T-cell (primary cell): Measurements from ENCODE around the genes ZNF454, MGAT4B and SQSTM1.

DNA sequence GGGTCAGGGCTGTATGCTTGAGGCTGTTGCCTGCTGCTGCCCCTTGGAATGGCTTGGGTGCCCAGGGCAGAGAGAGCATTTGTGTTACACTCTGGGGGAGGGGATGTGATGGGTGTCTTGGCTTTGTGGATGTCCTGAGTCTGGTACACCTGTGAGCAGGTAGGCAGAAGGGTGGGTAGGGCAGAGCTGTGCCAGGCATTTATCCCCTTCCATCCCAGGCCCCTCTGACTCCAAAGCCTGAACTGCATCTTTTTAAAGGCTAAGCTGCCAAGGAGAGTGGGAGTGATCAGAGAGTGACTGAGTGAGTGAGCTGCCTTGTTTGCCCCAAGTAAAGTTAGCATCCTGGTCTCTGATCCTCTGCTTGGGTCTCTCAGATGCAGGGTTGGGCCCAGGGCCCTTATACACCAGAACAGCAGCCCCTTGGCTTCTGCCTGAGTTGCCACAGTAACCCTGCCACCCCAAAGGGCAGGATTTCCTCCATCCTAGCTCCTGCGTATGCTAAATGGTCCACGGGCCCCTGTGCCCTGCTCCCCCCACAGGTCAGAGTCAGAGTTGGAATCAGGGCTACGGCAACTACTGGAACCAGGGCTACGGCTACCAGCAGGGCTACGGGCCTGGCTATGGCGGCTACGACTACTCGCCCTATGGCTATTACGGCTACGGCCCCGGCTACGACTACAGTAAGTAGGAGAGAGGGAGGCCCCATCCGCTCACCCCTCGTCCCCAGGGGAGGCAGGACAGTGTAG, 5.4 kb downstream of the HNRNPAB start:
- PRO-cap, 7 experiments: no peak in any of the 7 experiments

DNA sequence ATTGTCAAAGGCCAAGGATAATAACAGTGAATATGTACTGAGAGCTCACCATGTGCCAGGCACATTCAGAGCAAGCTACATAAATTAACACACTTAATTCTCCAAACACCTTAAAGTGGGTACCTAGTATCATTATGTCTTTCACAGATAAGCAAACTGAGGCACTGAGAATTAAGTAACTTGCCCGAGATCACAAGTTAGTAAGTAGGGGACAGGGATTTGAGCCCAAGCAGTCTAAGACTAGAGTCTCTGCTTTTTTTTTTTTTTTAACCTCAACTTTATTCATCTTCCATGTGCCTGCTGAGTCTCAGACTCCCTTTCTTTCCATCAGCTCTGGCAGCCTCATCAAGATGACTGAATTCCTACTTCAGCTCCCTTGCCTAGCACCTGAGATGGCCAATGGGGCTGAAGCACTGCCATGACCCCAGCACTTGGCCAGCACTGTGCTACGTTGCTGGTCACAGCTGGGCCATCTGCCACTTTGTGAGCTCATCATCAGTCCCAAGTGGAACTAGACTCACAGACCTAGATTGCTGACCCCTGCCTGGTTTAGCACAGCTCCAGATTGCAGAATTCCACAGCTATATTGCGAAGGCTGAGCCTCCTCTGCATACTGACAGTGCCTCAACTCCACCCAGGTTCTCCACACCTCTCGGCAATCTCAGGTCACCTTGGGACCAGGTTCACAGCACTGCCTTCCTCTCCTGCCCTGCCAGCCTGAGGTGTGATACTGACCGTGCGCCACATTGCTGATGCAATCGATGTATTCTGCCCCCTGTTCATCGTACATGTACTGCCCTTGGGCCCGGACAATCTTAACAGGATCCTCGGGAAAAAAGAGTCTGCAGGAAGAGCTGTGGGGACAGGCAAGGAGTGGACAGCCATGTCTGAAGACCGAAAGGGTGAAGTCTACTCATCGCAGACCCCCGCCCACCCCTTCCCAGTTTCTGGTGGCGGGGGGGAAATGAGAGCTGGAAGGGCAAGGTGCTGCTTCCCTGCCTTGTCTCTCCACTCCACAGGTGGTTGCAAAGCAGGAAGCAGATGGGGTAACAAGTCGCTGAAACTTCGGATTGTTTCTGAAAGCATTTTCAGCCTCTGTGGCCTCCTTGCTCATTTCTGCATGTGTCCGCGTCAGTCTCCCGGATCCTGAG, 1.6 kb downstream of the PHYKPL start:
- PRO-cap, 7 experiments: no peak in any of the 7 experiments

- PRO-cap, 7 experiments: no peak in any of the 7 experiments
These were observed 6.7 kb upstream of the PHYKPL start for GRCh38 chr5:178239360-178239715.

- PRO-cap, 7 experiments: no peak in any of the 7 experiments
These were observed 8.1 kb upstream of the PHYKPL start for GRCh38 chr5:178240706-178241130.

DNA sequence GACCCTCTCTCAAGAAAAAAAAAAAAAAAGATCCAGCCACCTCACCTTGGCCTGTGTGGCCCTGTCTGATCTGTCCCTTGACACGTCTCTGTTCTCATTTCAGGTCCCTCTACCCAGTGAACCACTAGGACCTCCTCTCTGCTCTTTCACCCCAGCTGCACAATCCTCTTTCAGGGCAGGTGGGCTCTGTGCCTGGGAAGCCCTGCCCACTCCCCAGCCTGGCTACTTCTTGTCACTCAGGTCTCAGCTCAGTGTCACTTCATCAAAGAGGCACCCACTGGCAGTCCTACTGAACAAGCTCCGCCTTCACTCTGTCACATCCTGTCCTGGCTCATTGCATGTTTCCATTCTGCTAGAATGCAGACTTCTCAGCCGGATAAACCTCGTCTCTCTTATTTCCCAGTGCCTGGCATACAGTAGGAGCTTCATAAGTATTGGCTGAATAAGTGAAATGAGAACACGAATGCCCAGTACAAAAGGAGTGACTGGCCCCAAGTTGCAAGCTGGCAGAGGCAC, 98.1 kb upstream of the PHYKPL start:
- PRO-cap, 7 experiments: no peak in any of the 7 experiments

DNA sequence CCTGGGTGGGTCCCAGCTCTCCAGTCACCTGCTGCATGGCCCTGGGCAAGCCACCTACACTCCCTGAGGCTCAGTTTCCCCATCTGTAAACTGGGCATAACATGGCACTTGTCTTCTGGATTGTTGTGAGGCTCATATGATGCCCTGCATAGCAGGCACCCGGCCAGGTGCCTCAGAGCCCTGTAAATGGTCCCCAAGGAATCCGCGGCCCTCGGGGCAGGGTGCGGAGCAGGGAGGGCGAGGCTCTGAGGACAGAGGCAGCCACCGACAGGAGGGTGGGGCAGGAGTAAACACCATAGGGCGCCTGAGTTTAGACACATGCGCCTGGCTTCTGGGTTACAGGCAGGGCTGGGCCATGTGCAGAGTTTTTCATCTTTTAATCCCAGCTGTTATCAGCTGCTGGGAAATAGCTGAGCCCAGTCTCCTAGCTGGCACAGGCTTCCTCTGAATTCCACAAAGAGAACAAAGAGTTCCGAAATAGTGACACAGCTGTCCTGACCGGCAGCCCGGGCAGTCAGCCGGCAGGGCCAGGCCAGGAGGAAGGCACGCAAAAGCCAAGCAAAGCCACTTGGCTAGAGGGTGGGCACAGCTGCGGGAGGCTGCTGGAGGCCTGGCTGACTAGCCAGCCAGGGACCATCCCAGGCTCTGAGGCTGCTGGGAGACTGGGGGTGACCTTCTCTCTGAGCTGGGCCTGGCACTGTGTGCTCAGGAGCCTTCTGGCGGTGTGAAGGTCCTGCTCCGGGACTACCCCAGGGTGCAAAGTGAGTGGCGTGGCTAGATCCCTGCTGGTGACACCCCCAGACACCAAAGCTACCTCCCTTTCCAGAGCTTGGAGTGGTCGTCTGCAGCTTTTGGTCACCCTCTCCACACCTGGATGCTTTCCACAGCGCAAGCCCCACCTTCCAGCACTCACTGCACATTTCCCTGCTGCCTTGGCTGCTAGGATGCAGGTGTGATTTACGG, 99.0 kb upstream of the PHYKPL start:
- PRO-cap, 7 experiments: no peak in any of the 7 experiments

DNA sequence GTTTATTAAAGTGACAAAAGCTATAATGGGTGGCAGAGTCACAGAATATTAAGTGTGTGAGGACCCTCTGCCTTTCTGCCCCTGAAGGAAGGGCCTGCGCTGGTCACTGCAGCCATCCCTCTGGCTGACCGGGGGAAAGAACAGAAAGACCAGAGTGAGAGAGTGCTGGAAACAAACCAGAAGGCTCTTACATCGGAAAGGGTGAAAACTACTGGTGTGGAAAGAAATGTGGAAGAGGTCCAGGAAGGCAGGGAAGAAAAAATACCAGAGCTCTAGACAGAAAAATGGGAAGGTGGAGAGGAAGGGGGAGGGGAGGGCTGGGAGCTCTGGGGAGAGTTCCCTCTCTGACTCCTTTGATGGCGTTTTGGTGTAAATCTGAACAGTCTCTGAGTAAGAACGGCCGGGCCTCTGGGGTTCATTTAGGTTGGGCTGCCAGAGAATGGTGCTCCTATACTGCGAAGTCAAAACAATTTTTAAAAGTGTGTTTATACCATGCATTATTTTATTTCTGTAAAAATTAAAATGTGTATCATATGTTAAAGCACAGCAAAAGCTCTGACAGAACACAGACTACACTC, 47.7 kb downstream of the COL23A1 start:
- PRO-cap, 7 experiments: no peak in any of the 7 experiments

- PRO-cap, 7 experiments: no peak in any of the 7 experiments
These were observed 40.9 kb upstream of the CLK4 start for GRCh38 chr5:178667805-178668146.

DNA sequence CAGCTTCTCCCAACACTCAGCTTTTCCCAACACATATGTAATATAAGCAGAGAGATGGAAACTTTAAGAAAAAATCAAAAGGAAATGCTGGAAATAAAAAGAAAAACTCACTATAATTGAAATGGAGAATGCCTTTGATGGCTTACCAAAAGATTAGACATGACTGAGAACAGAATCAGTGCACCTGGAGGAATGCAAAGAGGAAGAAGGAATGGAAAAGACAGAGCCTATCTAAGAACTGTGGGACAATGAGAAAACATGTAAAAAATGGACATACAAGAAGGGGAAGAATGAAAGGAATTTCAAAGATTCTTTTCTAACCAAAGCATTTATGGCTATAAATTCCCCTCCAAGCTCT, 47.4 kb upstream of the CLK4 start:
- PRO-cap, 7 experiments: no peak in any of the 7 experiments

DNA sequence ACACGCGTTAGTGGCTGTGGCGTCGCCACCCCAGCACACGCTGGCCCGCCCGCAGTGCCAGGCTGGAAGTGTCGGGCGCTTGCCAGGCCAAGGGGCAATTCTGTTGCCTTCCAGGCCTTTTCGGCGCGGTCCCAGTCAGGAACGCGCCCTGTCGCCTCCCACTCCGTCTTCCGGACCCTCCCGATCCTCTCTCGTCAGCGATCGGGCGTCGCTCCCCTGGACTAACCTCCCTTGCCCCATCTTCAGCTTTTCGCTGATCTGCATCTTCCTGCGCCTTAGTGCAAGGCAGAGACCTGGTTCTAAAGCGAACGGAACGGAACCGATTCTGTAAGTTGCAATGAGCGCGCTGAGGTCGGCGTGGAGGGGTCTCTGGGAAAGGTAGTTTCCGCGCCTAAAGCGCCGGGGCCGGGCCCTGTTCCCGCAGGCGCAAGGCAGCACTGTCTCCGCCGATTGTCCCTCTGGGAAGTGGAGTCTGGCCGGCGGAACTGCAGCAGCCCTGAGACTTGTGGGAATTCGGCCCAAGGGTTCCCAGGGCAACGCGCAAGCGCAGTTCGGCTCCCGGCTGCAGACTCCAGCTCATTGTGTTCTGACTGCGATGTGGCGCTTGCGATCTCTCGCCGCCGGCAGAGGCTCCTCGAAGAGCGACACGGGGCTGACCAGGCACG, at the start of gene ZNF454:
ZNF454 (plus strand) TSS at position 554 of the 665 bp plus-strand sequence.
- PRO-cap, 7 experiments: no peak in any of the 7 experiments

DNA sequence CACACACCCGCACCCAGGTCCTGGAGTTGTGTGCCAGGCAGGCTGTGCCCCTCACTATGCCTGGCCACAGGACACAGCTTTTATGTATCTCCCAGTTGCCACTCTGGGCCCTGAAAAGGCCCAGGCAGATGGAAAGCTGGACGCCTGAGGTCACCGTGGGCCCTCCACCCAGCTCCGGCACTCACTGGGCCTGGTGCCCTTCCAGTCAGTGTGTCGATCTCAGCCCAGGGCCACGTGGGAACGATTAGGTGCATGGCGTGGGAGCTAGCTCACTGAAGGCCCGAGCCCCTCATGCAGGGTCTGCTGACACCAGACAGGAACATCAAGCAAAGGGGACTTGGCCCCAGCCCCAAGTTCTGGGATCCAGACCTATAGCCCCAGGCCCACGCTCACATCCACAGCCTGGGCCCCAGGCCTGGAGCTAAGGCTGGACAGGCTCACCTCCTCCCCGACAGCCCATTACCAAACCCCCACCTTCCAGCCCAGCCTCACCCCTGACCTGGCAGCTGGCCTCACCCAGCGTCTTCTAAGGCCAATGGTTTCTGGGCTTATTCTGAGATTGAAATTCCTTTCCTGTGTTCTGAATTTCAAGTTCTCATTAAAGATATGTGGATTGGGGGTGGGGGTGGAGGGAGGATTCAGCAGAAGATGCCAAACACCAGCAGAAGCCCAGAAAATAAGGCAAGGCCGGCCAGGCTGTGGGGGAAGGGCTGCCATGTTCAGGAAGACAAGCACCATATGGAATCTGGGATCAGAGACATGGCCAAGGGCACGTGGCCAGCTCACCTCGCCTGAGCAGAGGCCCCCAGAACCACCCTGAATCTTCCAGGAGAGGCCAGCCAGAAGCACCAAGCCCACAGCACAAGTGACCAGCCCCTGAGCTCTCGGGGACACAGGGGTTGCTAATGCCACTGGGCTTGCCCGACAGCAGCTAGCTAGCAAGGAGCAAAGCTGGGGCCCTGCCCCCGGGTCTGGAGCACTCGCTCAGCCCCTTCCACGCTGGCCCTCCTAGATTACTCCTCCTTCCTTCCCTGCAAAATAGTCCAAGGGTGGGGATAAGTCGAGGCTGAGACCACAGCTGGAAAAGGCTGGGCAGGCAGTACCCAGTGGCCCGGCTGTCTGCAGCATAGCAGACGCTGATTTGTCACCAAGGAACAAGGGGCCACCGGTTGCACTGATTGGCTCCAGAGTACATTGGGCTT, 74.3 kb downstream of the ADAMTS2 start:
- PRO-cap, 7 experiments: no peak in any of the 7 experiments

GRCh38 chr5:179288292-179288429, 57.1 kb downstream of the ADAMTS2 start:
- PRO-cap, 7 experiments: no peak in any of the 7 experiments

GRCh38 chr5:179634027-179634671, 10.7 kb upstream of the HNRNPH1 start:
- PRO-cap, 7 experiments: no peak in any of the 7 experiments

DNA sequence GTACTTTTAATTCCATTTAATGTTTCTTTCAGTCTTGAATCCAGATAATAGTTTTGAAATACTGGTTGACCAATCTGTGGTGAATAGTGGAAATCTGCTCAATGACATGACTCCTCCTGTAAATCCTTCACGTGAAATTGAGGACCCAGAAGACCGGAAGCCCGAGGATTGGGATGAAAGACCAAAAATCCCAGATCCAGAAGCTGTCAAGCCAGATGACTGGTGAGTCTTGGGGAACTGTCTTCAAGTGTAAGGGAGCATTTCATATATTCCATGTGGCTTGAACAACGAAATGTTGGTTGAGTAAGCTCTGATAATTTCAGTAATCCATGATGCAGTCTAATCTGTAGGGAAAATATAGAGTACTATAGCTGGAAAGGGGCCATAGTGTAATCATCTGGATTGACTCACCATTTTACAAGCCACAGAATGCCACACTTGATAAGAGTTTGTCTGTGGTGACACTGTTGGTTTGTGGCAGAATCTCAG, 16.5 kb upstream of the MAML1 start:
- PRO-cap, 7 experiments: no peak in any of the 7 experiments

- PRO-cap, 7 experiments: no peak in any of the 7 experiments
These were observed 26.3 kb downstream of the MAML1 start for GRCh38 chr5:179758893-179759296.

DNA sequence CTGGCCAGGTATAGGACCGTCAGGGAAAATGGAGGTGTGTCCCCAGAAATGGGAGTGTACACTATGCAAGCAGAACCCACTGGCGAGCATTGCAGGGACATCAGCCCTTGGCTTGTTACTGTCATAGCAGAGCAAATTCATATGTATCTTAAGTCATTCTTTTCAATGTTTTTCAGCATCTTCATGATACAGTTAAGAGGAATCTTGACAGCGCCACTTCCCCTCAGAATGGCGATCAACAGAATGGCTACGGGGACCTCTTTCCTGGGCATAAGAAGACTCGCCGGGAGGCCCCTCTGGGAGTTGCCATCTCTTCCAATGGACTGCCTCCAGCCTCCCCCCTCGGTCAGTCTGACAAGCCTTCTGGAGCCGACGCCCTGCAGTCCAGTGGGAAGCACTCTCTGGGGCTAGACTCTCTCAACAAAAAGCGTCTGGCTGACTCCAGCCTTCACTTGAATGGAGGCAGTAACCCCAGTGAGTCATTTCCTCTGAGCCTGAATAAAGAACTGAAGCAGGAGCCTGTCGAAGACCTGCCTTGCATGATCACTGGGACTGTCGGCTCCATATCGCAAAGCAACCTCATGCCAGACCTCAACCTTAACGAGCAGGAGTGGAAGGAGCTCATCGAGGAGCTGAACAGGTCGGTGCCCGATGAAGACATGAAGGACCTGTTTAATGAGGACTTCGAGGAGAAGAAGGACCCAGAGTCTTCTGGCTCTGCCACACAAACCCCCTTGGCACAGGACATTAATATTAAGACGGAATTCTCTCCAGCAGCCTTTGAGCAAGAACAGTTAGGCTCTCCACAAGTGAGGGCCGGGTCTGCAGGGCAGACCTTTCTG, 28.4 kb upstream of the LTC4S start:
- PRO-cap, 7 experiments: peak in 1 of 7 experiments; most common plus-strand start position 603 of the sequence (in 1)

- PRO-cap, 7 experiments: no peak in any of the 7 experiments
These were observed 15.6 kb upstream of the LTC4S start for GRCh38 chr5:179777757-179779002.

DNA sequence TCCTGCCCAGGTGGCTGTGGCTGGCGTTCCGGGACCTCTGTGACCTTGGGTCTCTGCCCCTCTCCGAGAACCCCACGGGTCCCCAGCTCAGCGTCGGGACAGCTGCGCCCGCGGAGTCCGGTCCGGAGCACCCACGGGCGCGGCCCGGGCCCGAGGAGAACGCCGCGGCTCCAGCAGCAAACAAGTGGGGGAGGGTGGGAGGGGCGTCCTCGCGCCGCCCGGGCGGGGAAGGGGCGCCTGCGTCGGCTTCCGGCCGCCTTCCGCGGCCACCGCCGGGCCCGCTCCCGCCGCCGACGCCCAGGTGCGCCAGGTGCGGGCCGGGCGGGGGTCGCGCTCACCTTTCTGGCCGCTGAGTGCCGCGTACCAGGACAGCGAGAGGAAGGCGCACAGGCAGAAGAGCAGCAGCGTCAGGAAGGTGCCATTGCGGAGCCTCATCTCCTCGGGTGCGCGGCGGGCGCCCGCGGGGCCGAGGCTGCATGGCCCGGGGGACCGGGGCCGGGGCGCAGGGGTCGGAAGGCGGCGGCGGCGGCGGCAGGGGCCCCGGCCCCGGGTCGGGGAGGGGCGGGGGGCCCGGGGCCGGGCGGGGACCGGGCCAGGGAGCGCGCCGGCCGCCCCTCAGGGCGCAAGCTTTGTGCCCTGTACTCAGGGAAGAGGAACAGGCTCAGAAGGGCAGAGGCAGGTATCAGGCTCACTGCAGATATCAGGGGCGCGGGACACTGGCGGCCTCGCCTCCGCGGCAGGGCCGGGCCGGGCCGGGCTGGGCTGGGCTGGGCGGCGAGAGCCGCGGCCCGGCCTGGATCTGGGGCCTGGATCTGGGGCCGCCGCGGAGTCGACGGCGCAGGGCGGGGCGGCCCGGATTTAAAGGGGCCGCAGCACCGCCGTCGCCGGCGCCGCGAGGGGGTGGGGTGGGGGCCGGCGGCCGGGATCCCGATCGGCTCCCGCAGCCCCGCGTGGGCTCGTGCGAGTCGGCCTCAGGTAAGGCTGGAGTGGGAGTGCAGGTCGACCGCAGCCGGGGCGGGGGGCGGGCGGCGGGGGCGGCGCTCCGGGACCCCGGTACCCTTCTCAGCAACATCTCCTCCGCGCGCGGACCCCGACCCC, at the start of gene MGAT4B:
MGAT4B (minus strand) TSS at position 718 of the 1,098 bp plus-strand sequence.
- PRO-cap, 7 experiments: peak in 7 of 7 experiments; most common plus-strand start position 248 of the sequence (in 3); most common minus-strand start position 718 of the sequence (in 6)

DNA sequence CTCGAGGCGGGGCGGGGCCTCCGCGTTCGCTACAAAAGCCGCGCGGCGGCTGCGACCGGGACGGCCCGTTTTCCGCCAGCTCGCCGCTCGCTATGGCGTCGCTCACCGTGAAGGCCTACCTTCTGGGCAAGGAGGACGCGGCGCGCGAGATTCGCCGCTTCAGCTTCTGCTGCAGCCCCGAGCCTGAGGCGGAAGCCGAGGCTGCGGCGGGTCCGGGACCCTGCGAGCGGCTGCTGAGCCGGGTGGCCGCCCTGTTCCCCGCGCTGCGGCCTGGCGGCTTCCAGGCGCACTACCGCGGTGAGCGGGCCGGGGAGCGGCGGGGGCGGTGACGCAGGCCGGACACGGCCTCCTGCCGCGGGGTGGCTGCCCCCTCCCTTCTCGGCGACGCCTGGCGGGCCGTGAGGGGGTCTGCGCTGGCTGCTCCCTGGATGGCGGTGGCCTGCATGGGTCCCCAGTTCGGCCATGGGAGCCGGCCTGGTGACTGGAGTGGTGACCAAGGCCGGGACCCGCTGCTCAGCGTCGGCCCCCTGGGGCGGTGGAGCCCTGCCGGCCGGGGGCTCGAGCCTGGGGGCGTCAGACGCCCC, at the start of gene SQSTM1:
SQSTM1 (plus strand) TSS at position 61 of the 584 bp plus-strand sequence.
- PRO-cap, 7 experiments: peak in 7 of 7 experiments; most common plus-strand start position 61 of the sequence (in 7); most common minus-strand start position 291 of the sequence (in 5)

DNA sequence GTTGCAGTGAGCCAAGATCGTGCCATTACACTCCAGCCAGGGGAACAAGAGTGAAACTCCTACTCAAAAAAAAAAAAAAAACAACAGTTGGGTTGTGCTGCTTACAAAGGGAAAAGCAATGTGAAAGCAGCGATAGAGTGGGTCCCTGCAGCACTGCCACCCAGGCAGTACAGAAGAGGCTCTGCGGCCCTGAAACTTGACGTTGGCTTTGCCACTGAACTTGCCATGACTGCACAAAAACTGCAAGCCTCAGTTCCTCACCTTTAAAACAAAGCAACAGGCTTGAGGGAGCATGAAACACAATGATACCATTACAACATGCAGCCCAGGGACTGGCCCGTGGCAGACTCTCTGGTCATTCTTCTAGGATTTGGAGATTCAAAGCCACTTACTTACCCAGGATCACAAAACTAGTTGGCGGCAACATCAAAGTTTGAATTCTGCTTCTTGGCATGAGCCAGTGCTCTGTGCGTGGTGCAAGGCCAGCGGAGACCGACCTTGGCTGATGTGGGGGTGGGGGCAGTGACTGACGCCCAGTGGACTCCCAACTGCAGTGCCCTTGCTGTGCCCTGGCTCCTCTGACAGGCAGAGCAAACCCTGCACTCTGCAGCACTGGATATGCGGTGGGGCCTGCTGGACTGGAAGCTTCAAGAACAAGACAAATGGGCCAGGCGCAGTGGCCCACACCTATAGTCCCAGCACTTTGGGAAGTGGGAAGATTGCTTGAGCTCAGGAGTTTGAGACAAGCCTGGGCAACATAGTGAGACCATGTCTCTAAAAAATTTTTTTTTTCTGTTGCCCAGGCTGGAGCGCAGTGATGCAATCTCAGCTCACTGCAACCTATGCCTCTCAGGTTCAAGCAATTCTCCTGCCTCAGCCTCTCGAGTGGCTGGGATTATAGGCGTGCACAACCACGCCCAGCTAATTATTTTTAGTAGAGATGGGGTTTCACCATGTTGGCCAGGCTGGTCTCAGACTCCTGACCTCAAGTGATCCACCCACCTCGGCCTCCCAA, 18.8 kb downstream of the SQSTM1 start:
- PRO-cap, 7 experiments: no peak in any of the 7 experiments